GM23338 (cell line): Measurements from ENCODE around the genes PMM1, SREBF2 and TCF20.

DNA sequence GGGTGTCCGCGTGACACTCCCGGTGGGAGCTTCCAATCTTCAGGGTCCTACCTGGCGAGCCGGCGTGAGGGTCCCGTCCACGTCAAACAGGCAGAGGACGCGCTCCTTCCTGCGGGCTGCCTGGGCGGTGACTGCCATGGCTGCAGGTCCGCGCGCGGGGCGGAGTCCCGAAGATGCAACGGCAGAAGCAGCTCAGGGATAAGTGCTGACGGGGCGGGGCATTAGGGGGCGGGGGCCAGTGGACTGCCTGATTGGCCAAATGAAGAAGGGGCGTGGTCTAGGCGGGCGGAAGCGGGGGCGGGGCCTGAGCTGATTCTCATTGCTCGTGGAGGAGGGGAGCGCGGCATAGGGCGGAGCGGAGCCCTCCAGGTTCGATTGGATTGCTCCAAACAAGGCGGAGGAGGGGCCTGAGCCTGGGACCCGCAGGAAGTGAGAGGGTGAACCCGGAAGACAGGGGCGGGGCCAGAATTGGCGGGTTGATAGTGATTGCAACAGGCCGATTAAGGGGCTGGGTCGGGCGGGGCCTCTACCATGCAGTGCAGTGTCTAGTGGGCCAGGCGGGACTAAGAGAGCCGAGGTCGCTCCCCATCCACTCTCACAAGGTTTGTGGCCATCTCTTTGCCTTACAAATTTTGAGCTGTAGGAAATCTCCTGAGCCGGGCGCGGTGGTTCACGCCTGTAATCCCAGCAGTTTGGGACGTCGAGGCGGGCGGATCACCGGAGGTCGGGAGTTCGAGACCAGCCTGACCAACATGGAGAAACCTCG, at the start of gene PMM1:
Gene PMM1, minus strand, starts transcription at position 173 of the 766 bp plus-strand sequence.
- PRO-cap: bidirectional peak, plus-strand start at position 541 of the sequence, minus-strand start at position 133 of the sequence
- RAMPAGE, long total RNA: no peak

- PRO-cap: no peak
- RAMPAGE, long total RNA: no peak
Measured at GRCh38 chr22:41663554-41664391, 24.9 kb downstream of the SNU13 start.

DNA sequence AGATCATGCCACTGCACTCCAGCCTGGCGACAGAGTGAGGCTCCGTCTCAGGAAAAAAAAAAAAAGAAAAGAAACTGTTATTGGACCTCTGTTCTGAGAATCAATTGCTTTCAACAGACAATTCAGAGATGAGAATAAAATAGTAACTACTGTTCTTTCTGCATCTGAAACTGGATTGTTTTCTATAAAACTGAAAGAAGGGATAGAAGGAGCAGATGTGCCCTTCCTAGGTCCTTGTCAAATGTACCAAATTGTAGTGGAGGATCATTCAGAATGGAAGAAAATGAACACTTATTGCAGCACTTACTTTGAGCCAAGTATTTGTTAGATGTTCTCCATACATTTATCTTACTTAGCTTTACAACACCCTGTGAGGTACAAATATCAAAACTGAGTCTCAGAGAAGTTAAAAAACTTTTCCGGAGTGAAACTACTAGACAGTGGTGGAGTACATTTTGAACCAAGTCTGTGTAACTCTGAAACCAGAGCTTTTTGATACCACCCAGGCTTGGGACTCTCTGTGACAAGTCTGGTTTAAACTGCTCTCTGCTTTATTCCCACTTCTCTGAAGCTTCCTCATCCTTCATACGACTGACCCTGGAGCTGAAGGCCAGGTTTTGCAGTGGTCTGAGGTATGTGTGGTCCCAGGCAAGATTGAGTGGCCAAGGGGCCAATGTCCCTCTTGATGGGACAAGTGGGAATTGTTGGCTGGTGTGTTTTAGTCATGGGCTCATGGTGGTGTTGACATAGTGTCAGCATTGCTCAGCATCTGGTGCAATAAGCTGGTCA, 48.3 kb upstream of the CCDC134 start:
- PRO-cap: no peak
- RAMPAGE, long total RNA: no peak

GRCh38 chr22:41825950-41827103, 6.6 kb upstream of the SREBF2 start:
- PRO-cap: no peak
- RAMPAGE, long total RNA: no peak

- PRO-cap: no peak
- RAMPAGE, long total RNA: no peak
Measured at GRCh38 chr22:41828070-41829168, 4.5 kb upstream of the SREBF2 start.

DNA sequence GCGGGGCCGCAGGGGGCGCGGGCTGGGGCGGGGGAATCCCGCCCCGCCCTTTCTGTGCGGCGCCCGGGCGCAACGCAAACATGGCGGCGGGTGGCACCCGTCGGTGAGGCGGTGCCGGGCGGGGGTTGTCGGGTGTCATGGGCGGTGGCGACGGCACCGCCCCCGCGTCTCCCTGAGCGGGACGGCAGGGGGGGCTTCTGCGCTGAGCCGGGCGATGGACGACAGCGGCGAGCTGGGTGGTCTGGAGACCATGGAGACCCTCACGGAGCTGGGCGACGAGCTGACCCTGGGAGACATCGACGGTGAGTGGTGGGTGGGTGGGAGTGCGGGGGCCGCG, at the start of gene SREBF2:
Gene SREBF2, plus strand, starts transcription at position 49 of the 337 bp plus-strand sequence.
- PRO-cap: bidirectional peak, plus-strand start at position 81 of the sequence, minus-strand start outside the sequence; bidirectional peak, plus-strand start outside the sequence, minus-strand start at position 308 of the sequence
- RAMPAGE, long total RNA: no peak

DNA sequence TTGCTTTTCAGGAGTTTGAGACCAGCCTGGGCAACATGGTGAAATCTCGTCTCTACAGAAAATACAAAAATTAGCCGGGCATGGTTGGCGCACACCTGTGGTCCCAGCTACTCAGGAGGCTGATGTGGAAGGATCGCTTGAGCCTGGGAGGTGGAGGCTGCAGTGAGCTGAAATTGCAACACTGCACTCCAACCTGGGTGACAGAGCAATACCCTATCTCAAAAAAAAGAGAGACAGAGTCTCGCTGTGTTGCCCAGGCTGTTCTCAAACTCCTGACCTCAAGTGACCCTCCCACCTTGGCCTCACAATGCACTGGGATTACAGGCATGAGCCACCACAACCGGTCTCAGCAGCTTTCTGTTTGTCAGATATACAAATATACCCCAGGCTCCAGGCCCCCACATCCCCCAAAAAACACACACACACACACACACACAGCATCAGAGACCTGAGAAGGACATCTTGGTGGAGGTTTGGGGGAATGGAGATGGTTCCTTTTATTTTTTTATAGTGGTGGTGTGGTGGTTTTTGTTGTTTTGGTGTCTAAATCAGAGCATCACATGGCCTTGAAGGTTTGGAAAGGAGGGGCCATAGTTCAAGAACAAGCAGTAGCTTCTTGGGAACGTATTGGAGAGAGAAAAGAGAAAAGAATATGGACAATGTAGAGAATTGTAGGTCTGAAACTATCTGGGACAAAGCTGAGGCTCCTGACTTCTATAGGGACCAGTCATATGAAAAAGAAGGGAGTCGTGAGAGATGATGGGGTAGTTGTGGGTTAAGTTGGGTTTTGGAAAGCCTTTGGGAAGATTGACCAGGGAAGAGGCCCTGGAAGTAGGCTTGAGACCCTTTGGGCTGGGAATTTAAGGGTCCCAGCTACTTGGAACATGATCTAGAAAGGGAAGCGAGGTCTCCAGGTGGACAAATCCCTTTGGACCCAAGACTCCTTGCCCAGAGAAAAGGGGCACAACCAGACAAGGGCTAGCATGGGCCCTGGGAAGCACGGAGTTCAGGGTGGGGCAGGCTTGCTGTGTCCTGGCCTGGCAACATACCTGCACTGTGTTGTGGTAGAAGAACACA, 32.2 kb downstream of the SREBF2 start:
- PRO-cap: no peak
- RAMPAGE, long total RNA: no peak

GRCh38 chr22:41906849-41908100, 7.6 kb downstream of the SHISA8 start:
- PRO-cap: no peak
- RAMPAGE, long total RNA: no peak

DNA sequence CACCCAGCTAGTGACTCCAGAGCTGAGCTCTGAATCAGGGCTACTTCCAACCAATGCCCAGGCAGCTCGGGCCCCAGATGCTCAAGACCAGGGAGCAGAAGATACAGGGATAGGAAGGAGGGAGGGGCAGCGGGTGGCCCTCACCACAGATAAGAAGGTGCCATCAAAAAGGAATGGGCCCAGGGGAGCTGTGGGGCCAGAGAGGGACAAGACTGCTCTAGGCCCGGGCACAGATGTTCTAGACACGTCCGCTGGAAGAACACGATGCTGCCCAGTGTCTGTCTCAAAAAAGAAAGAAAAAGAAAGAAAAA, 7.5 kb downstream of the CENPM start:
- PRO-cap: no peak
- RAMPAGE, long total RNA: no peak

GRCh38 chr22:42209934-42211348, 60.0 kb downstream of the TCF20 start:
- PRO-cap: no peak
- RAMPAGE, long total RNA: no peak

- PRO-cap: bidirectional peak, plus-strand start at chr22:42270194, minus-strand start at chr22:42270247; bidirectional peak, plus-strand start at chr22:42270803, minus-strand start at chr22:42270653
- RAMPAGE, long total RNA: no peak
Measured at GRCh38 chr22:42270106-42271062, at the start of gene TCF20. TCF20 (minus strand) TSS chr22:42270653.

DNA sequence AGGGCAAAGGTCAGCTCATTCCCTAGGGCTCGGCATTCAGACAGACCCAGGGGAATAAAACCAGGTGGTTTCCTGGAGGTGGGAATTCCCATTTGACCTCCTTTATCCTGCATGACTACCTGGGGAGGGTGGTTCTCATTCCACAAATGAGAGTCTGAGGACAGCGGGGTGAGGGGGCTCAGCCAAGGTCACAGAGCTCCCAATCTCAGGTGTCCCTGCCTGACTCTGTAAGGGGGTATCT, 22.8 kb upstream of the TCF20 start:
- PRO-cap: bidirectional peak, plus-strand start at position 145 of the sequence, minus-strand start outside the sequence
- RAMPAGE, long total RNA: no peak

- PRO-cap: no peak
- RAMPAGE, long total RNA: no peak
Measured at GRCh38 chr22:42317989-42318757, 47.7 kb upstream of the TCF20 start.

DNA sequence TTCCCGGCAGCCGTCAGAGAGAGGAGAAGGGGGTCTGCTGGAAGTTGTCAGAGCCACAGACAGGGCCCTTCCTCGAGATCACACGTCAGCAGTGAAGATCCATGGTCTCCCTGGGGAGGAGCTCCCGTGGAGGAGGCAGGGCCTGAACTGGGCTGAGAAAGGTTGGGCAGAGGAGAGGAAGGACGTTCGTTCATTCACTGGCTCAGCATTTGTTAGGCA, 51.8 kb upstream of the TCF20 start:
- PRO-cap: no peak
- RAMPAGE, long total RNA: no peak

GRCh38 chr22:42368448-42369371, 63.5 kb downstream of the NFAM1 start:
- PRO-cap: bidirectional peak, plus-strand start at chr22:42368596, minus-strand start at chr22:42368529; bidirectional peak, plus-strand start at chr22:42368937, minus-strand start at chr22:42368955; bidirectional peak, plus-strand start at chr22:42369492, minus-strand start at chr22:42369031
- RAMPAGE, long total RNA: no peak

GRCh38 chr22:42374648-42375177, 57.5 kb downstream of the NFAM1 start:
- PRO-cap: no peak
- RAMPAGE, long total RNA: no peak

DNA sequence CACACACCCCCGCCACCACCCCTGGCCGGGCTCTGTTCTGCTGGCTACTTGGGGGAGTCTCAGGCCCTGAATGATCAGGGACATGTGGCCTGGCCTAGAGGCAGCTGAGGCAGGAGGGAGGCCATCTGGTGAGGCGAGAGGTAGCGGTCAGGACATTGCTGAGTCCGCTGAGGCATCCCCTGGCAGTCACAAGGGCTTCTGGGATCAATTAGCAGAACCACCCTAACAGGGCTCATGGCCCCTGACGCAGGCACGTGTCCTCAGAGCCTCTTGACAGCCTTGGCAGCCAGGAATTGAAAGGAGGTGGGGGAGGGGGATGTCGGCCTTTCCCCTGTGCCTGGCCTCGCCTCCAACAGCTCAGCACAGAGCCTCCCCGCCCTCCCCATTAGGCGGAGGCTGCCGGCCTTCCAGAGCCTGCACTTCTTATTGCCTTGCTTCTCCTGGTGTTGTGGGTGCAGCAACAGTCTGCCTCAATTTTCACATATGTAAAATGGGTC, 55.5 kb downstream of the NFAM1 start:
- PRO-cap: no peak
- RAMPAGE, long total RNA: no peak

GRCh38 chr22:42518382-42518670, 1.3 kb downstream of the RRP7A start:
- PRO-cap: no peak
- RAMPAGE, long total RNA: no peak

- PRO-cap: no peak
- RAMPAGE, long total RNA: no peak
Measured at GRCh38 chr22:42644984-42645796, 4.0 kb downstream of the CYB5R3 start.

- PRO-cap: no peak
- RAMPAGE, long total RNA: no peak
Measured at GRCh38 chr22:42794275-42794574, 62.8 kb downstream of the ARFGAP3 start.